ENCODE results near the gene TMEM170B.

GRCh38 chr6:10420461-10420923 is 5.6 kb upstream of the TFAP2A start:
- PRO-cap = no peak

DNA sequence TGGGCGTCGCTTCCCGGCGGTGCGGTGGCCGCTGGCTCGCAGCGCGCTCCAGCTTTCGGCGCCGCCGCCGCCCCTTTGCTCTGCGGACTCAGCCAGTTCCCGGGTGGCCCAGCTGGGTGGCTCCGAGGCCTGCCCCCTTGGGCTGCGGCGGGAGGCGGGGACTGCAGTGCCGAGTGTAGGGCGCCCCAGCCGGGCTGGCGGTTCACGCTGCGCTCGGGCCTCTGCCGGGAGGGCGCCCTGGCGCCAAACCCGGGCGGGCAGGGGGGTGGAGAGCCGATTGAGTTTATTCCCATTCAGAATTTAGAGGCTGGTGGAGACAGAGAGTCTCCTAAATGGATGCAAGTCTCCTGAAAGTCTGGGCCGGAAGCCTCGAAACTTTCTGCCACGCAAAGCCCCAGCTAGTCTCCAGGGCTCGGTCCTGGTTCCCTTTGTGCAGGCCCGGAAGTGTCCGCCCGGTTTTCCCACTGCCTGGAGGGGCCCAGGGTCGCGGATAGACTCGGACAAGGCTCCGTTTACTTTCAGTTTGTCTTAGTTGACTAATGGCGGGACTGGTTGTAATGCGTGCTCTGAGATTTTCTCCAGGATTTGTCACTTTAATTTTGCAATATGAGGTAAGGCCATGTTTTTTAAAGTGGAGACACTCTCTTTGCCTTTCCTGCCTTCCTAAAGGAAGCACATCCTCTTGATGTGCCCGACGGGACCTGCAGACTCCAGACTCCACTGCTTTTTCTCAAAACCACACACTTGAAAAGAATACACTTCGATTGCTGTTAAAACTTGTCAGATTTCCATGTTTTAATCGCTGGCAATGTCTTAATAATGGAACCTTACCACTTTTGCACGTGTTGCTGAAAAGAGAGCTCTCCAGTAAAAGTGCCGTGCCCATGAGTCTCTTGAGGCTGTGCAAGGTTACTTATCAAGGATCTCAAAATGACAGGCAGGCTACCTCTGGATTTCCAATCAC is 11.6 kb upstream of the TFAP2A start:
- PRO-cap = no peak

GRCh38 chr6:10576178-10576826 is 55.2 kb downstream of the GCNT2 start:
- PRO-cap = no peak

GRCh38 chr6:10719728-10720845 is 2.8 kb upstream of the TMEM14C start:
- PRO-cap = bidirectional peak, plus-strand start at chr6:10719980, minus-strand start at chr6:10719672; unidirectional peak, plus-strand start at chr6:10720071; bidirectional peak, plus-strand start at chr6:10720418, minus-strand start at chr6:10720386; bidirectional peak, plus-strand start at chr6:10720689, minus-strand start at chr6:10720645

DNA sequence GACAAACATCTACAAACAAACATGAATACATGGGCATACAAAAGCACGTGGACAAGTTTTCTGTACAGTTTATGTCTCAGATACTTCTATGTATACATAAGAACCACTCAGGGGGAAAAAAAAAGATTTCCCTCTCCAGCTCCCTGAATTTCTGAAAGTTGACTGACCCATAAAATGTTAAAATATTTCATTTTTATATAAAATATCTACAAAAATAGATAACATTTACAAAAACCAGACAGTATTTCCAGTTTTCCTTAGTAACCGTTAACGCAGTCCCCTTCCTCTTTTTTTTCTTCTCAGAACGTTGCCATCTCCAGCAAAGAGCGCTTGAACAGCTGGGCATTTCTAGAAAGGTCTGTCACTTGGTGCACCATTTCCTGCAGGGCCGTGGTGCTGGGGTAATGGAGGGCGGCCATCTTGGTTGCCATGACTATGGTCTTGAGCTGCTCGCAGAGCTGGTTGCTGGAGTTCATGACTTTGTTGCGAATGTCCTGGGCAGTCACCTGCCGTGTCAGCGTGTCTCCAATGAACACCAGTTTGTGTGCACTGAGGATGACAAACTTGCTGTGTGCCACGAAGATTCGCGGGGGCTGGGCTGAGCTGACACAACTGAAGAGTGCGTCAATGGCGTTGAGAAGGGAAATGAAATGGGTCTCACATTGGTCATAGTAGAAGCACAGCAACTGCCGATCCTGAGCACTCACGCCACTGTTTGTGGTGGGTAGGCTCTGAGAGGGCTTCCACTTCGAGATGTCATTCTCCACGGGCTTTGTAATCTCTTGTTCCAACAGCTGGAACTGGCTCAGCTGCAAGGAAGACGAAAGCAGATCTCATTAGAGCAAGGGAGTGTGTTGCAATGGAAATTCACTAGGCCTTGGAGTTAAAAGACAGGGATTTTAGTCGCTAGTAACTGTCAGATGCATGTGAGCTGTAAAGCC is 47.3 kb downstream of the NEDD9 start:
- PRO-cap = no peak

GRCh38 chr6:11194874-11195192 is 37.6 kb downstream of the NEDD9 start:
- PRO-cap = no peak

GRCh38 chr6:11227348-11227862 is 5.1 kb downstream of the NEDD9 start:
- PRO-cap = no peak

DNA sequence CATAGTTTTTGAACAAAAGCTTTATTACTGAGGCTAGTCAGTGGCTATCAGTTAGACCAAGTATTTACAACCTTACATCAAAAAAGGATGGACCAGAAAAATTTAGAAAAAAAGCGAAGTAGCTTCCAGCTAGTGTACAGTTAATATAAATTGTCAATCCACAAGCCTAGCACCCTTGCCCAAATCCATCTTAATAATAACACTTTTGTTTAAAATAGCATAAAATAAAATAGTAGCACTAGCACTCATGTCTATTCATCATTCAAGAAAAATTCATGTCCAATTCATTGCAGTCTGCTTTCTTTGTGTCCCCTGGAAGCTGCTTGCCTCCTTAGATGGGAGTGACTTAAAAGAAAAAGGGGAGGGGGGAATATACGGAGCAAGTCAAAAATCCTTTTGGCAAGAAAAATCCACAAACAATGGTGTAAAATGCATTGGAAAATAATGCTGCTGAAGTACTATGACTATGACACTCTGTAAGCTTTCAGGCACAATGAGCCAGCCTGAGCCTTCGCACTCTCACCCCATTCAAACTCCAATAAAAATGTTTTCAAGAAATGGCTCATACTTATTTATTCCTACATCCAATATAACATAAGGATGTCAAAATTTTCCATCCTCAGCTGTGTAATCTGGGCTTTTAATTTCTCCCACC is 985 bp downstream of the NEDD9 start:
- PRO-cap = no peak

- PRO-cap = no peak
Observed at GRCh38 chr6:11432674-11433215, 104.8 kb upstream of the TMEM170B start.

DNA sequence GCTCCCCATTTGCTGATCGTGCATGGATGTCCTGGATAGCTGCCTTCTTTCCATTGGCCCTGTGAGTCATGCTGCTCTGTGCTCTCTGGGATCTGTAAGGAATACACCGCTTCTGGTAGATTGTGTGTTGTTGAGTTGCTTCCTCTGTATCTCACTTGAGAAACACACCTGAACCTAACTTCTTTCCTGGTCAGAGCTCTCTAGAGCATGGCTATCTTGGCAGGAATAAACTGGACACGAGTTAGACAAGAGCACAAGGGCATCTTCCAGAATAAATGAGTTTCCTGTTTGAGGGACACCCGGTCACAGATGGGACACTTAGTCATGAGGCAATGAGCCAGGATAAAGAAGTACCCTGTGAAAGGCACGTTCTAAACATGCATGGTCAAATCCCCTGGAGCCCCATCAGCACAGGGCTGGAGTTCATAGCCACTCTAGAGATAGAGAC is 99.6 kb upstream of the TMEM170B start:
- PRO-cap = no peak

- PRO-cap = bidirectional peak, plus-strand start at chr6:11537763, minus-strand start at chr6:11537380
Observed at GRCh38 chr6:11537143-11537879, at the start of gene TMEM170B. Gene TMEM170B, plus strand, starts transcription at chr6:11537749.

- PRO-cap = no peak
Observed at GRCh38 chr6:11586534-11587195, 49.1 kb downstream of the TMEM170B start.

GRCh38 chr6:11652849-11653758 is 115.6 kb downstream of the TMEM170B start:
- PRO-cap = no peak

- PRO-cap = no peak
Observed at GRCh38 chr6:11744530-11745476, 33.8 kb downstream of the ADTRP start.

DNA sequence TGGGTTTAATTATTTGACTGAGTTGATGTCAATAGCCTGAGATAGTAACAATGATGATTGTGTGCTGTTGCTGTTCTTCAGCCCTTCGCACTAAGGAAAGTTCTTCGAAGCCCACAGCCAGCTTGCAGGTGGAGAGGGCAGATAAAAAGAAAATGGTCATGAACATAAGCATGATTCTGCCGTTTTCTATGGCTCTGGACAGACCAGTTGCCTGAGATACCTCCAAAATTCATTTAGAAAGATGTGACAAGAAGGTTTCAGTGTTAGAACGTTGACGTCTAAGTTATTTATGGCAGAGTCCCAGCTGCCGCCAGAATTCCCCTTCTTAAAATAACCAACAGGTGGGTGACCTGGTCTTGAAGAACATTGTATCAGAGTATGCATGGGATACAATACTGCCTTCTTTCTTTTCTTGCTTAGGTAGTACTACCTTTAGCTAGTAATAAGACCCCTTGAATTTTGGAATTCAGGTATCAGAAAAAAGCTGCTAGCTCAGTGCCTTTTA is 55.6 kb upstream of the ADTRP start:
- PRO-cap = no peak

- PRO-cap = bidirectional peak, plus-strand start at chr6:12010825, minus-strand start at chr6:12010787; unidirectional peak, minus-strand start at chr6:12011173
Observed at GRCh38 chr6:12010571-12011313, 1.4 kb upstream of the HIVEP1 start.

GRCh38 chr6:12034077-12035068 is 22.3 kb downstream of the HIVEP1 start:
- PRO-cap = no peak

DNA sequence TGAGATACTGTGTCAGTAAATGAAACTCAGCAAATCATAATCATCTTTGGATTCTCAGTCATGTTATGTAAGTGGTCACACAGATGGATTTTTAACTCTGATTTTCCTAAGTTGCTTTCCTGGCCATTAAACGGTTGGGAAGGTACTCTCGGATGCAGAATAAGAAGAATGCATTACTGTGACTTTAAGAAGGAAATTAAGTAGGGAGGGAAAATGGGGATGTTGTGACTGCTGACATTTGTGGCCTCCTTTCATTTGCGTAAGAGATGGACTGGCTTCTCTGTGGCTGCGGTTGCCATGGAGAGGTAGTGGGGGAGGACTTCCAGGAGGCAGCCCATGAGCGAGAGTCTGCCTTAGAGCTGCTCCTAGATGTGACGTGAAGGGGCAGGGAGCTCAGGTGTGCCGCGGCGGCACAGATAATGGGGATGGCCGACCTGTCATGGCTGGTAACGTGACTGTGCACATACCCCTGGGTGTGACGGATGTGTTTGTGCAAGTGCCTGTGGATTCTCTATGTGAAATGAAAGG is 48.6 kb downstream of the HIVEP1 start:
- PRO-cap = unidirectional peak, plus-strand start at position 368 of the sequence

DNA sequence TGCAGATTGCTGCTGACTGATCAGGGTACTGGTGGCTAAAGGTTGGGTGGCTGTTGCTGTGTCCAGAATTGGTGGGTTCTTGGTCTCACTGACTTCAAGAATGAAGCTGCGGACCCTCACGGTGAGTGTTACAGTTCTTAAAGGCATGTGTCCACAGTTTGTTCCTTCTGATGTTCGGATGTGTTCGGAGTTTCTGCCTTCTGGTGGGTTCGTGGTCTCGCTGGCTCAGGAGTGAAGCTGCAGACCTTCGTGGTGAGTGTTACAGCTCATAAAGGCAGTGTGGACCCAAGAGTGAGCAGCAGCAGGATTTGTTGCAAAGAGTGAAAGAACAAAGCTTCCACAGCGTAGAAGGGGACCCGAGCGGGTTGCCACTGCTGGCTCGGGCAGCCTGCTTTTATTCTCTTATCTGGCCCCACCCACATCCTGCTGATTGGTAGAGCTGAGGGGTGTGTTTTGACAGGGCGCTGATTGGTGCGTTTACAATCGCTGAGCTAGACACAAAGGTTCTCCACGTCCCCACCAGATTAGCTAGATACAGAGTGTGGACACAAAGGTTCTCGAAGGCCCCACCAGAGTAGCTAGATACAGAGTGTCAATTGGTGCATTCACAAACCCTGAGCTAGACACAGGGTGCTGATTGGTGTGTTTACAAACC is 95.4 kb downstream of the HIVEP1 start:
- PRO-cap = no peak

DNA sequence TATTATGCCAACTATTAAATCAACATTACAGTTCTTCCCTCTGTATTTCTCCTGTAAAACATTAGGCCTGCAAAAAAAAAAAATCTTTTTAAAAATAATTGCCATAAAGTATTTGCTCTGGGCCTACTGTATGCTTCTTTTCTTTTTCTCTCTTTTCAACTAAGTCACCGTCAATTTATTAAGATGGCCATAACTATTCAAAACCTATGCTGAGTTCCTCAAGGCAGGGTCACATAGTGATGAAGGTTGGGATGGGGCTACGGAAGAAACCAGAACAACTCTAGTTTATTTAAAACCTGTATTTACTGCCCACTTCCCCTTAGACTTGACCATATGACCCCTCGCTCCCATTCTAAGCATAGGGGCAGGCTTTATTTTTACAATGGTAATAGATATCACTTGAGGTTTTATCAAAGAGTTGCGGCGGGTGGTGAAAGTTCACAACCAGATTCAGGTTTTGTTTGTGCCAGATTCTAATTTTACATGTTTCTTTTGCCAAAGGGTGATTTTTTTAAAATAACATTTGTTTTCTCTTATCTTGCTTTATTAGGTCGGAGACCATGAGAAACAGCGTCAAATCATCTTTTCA is 5.3 kb downstream of the EDN1 start:
- PRO-cap = no peak